Endometrial microvascular endothelial cells (primary cell): ENCODE results near the gene SPATA3.

DNA sequence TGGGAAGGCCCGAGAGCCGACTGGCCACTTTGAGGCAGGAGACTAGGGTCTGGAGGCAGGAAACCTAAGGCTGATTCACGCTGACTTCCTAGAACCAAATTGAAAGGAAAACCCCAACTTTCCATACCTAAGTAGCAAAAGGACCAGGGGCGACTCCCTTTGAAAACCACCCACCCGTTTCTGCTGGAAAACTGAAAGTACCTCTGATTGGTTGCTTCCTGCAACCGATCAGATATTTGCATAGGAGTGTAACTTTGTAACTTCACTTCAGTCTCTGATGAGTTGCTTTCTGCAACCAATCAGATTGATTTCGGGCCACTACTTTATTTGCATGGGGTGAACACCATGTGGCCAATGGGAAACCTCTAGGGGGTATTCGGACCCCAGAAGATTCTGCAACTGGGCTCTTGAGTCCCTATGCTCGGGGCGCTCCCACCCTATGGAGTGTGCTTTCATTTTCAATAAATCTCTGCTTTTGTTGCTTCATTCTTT, 26.7 kb upstream of the SPATA3 start:
- RAMPAGE, long total RNA = no peak

DNA sequence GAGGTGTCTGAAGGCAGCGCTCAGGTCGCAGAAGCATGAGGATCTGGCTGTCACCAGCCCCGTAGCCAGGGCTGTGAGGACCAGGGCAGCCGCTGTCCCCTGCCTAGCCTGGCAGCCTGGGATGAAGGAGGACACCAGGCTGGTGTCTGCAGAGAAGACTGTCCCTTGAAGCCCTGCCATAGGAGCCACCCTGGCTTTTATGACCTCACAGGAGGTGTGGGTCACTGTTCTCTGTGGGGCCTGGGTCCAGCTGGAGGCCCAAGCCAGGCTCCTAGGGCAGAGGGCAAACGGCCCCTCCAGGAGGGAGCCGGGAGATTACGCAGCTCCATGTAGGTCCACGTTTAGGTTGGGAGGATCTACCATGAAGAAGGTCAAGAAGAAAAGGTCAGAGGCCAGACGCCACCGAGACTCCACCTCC, at the start of gene SPATA3:
Gene SPATA3 (plus strand): TSS at position 249 of the 418 bp plus-strand sequence.
- RAMPAGE, long total RNA = no peak

- RAMPAGE, long total RNA = no peak
These were observed 46.5 kb downstream of the ARMC9 start for GRCh38 chr2:231244758-231245550.

DNA sequence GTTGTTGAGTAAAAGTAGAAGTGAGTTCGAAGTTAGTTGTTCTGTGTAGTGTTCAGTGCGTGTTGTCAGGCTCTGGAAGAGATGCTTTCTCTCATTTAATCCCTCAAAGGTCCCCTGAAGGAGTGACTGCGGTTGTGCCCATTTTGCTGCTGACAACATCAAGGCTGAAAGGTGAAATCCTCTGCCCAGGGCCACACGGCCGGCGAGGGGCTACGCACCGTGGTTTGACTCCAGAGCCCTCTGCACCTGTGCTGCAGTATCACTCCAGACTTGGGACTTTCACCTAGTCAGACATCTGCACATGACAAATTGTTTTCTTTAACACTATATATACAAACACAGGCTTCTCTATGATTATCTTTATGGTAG, 90.1 kb downstream of the ARMC9 start:
- RAMPAGE, long total RNA = no peak

- RAMPAGE, long total RNA = no peak
These were observed 77.2 kb upstream of the B3GNT7 start for GRCh38 chr2:231318243-231318876.

GRCh38 chr2:231320948-231321515, 74.5 kb upstream of the B3GNT7 start:
- RAMPAGE, long total RNA = no peak

DNA sequence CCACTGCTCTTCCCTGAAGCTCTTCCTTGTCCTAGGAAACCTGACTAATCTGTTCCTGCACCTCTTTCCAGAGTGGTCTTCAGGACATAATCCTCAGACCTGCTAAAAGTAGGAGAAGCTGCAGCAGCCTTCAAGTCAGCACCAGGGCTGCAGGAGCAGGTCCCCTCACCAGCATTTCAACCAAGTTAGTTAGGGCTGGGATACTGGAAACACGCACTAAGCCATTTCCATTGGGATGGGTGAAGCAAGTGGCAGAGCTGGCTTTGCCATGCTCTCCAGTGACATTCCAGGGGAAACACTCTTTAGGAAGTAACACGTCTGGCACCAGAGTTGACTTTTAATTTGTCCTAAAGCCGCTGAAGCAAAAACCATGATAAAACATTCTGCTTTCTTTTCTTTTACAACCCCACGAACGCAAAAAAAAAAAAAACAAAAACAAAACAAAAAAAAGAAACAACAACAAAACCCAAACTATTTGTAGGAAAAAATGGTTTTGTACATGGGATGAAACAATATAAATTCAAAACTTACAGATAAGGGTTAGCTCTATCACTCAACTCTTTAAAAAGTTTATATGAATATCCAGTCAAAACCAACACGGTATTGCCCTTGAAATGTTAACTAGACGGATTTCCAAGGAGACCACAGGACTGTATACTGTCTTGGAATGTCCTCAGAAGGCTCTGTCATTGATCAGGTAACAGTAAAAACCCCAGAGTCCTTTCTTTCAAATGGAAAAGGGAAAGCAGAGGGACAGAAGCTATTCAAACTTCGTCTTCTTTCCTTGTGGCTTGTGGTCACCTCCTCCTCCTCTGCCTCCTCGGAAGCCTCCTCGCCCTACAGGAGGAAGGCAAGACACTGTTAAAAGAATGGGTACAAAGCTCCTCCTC, 9.6 kb downstream of the NCL start:
- RAMPAGE, long total RNA = no peak

- RAMPAGE, long total RNA = no peak
These were observed 24.7 kb upstream of the NMUR1 start for GRCh38 chr2:231554741-231555600.

GRCh38 chr2:231601433-231602089, 8.9 kb downstream of the TEX44 start:
- RAMPAGE, long total RNA = no peak

DNA sequence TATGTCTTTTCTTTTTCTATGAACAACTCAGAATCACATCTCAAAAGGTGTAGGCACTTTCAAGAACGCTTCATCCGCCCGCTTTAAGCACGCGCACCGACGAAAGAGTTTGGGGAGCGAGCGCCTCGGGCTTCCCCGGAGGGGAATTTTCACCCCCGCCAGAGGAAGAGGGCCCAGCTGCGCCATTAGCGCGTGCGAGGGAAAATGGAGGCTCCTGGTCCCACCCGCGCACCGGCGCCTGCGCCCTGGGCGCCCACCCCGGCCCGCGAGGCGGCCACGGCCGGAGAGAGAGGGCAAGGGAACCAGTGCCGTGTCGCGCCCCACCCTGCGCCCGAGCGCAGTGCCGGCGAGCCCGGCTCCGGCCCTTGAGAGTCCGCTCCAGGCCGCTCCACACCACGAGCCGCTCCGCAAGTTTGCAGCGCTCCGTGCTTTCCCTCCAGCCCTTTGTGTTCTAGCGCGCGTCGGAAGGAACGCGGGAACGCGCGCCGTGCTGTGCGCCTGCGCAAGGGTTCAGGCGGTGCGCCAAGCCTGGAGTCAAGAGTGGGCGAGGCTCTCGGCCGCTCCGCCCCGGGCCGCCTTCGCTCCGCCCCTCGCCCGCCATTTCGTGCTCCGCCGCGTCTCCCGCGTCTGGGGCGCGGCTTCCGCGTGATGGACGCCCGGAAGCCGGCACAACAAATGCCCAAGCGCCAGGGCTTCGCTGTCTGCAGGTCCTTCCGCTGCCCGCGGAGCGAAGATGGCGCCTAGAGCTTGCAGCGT, 46.3 kb upstream of the PTMA start:
- RAMPAGE, long total RNA = no peak

DNA sequence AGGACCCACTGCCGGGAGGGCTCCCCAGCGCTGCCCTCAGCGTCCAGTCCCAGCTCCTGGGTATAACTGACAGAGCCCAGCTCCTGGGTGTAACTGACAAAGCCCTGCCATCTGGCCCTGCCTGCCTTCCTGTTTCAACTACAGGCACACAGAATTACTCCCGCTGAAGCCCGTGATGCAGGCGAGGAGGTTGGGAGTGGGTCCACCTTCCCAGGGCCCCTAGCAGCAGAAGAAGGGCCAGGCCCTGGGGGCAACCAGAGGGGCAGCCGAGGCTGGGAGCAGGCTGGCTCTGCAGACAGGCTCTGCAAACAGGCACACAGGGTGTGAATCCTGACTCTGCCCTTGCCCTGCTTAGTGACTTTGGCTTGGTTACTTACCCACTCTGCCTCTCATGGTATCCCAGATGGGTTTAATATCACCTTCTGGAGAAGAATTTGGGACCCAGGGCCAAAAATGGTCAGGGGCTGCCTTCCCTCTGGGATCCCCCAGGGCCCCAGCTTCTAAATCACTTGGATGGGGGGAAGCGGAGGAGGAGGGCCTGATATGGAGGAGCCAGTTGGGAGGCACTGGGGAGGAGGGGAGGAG, 25.4 kb upstream of the PTMA start:
- RAMPAGE, long total RNA = no peak

DNA sequence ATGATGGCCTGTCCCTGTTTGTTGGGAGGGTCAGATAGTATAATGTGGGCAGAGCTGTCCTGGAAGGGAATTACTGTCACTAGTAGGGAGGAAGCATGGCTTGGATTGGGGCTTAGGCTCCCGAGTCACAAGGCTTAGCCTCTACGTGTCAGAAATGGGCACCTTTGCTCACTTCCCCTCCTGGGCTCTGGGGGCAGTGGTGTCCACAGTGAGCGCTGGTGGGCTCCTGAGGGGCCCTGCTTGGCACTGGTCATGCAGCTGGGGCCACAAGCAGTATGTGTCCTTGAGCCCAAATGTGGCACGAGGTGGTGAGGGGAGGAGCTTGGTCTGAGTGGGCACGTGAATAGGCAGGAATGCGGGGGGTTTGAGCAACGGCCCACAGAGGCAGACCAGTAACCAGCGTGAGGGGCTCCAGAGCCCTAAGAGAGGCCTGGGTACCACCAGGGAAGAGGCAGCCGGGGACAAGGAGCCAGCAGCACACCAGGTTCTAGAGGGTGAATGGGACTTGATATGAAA, 23.0 kb upstream of the PTMA start:
- RAMPAGE, long total RNA = no peak

DNA sequence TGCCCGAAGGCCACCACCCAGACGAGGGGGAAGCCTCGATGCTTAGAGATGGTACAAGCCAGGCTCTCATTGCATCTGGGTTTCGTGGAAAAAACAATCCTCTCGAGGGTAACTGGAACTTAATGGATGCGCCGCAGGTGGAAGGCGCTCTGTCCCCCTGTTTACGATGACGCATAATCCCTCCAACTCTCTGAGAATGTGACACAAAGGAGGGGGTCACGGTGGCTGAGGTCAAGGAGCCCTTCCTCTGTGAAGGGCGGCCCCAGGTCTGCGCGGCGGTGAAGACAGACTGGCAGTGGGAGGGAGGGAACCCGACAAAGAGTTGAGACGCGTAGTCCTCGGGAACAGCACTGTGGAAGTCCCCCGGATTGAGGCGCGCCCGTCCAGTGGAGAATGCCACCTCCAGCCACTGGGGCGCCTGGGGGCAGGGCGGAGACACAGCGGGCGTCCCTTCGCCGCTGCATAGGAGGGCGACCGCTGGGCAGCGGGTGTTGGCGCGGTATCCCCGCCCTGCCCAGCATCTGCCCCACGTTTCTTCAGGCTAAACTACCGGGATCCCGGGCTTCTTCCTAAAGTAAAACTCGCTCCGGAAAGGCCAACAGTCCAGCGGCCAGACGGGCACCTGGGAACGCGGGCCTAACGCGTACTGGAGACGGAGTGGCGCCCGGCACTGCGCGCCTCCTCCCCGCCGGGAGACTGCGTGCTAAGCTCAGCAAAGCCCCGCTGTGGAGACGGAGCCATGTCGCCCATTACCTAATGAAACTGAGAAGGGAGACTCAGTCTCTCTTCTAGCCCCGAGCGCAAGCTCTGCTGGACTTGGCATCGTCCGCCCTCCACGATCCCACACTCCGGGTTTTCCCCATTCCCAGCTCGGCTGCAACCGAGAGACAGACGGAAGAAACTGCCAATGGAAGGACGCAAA, 1.9 kb upstream of the PTMA start:
- RAMPAGE, long total RNA = no peak

DNA sequence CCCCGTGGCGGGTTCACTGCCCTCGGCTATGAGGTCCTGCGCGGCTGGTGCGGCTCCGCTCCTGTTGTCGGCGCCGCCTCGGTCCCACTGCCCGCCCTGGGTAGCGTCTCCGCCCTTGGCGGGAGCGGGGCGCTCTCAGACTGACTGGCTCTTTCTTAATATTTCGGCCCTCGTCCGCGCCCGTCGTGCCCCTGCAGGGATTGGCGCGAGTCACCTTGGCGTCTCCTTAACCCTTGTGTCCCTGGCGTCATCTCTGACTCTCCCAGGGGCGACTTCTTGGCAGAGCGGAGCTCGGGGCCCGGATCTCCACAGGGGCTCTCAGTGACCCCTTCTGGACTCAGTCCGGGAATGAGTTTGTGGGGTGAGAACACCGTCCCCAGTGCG, 1.3 kb downstream of the PTMA start:
- RAMPAGE, long total RNA = no peak

DNA sequence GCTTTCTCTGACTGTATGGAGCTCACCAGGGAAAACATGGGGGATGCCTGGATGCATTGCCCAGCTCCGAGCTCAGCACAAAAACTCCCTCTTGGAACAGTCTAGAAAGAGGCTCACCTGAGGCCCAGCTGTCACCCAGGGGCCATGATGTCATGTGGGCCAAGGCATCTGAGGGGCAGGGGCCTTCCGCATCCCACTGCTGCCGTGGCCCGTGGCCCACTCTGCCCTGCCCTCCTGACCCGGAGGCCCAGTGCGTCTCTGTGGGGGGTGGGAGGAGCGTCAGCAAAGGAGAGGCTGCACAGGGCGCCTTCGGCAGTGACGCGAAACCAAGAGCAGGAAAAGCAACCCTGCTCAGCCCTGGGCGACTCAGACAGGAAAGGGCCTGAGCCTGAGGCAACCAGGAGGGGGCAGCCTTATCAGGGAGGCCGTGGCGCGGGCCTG, 57.2 kb upstream of the ALPP start:
- RAMPAGE, long total RNA = no peak

GRCh38 chr2:232385502-232386354, 7.2 kb downstream of the ALPP start:
- RAMPAGE, long total RNA = no peak

- RAMPAGE, long total RNA = no peak
These were observed 7.9 kb downstream of the ALPP start for GRCh38 chr2:232386355-232386925.

DNA sequence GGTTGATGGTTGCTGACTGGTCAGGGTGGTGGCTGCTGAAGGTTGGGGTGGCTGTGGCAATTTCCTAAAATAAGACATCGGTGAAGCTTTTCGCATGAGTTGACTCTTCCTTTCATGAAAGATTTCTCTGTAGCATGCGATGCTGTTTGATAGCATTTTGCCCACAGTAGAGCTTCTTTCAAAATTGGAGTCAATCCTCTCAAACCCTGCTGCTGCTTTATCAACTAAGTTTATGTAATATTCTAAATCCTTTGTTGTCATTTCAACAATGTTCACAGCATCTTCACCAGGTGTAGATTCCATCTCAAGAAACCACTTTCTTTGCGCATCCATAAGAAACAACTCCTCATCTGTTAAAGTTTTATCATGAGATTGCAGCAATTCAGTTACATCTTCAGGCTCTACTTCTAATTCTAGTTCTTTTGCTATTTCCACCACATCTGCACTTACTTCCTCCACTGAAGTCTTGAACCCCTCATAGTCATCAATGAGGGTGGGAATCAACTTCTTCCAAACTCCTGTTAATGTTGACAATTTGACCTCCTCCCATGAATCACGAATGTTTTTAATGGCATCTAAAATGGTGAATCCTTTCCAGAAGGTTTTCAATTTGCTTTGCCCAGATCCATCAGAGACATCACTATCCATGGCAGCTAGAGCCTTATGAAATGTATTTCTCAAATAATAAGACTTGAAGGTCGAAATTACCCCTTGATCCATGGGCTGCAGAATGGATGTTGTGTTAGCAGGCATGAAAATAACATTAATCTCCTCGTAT, 2.0 kb downstream of the TIGD1 start:
- RAMPAGE, long total RNA = no peak

DNA sequence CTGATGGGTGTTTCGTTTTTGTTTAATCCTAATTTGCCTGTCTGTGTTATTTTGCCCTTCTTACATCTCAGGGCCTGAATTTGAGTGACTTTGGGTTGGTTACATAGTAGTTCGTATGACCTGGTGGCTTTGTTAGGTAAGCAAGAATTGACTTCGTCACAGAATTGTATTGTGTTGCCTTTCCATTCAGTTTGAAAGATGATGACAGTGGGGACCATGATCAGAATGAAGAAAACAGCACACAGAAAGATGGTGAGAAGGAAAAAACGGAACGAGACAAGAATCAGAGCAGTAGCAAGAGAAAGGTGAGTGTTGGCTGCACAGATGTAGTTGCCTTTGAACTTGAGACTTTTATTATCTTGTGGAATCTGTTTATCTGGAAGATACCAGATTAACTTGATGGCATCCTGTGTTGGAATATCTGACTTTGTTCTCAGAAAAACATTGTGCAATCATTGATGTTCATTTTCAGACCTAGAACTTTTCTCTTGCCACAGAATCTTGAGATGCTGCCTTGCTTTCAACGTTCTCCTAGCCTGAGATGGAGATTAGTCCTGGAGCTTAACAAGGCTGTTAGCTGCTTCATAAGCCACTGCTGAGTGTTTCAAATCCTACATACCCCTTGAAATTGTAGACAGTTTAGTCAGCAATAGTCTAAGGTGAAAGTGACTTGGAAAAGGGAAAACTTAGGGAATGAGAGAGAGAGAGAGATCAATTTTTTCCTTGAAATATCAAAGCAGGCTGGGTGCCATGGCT, 5.9 kb downstream of the EIF4E2 start:
- RAMPAGE, long total RNA = no peak

DNA sequence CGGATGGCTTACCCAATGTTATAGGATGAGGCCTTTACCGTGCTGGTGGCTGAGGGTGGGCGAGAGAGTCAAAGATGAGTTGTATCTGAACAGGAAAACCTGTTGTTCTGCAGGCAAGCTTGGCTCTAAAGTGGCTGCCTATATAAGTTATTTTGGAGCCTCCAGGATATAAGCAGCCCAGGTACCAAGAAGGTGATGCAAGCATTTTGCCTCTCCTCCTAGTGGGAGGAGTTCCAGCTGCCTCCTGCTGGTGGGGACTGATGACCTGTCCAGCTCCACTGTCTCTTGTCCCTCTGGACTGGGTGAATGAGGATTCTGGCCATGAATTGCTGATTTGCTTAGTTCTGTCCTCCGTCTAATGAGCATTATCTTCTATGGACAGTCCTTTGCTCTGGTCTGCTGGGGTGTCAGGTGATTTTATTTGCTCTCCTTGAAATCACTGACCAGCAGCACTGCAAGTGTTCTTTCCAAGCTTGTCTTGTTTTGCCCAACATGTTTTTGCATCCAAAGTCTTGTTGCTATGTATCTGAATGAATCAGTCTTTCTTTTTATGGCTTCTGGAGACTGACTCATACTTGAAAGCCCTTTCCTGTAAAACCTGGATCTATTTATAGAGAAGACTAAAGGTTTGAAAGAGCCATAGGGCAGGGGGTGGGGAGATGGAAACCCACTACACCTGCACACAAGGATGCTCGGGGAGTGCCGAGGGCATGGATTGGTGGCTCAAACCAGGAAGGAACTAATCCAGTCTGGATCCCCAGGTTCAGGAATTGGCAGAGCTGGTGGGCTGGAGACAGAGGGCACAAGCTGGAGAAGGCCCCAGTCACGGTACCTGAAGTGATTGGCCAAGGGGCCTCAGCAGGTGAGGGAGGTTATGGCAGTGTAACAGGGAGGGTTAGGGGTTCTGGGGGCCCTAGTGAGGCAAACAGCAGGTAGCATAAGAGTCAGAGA, 40.5 kb upstream of the EFHD1 start:
- RAMPAGE, long total RNA = no peak